Ovary (tissue), 7 donors: ENCODE measurements around a stretch of chr3.

DNA sequence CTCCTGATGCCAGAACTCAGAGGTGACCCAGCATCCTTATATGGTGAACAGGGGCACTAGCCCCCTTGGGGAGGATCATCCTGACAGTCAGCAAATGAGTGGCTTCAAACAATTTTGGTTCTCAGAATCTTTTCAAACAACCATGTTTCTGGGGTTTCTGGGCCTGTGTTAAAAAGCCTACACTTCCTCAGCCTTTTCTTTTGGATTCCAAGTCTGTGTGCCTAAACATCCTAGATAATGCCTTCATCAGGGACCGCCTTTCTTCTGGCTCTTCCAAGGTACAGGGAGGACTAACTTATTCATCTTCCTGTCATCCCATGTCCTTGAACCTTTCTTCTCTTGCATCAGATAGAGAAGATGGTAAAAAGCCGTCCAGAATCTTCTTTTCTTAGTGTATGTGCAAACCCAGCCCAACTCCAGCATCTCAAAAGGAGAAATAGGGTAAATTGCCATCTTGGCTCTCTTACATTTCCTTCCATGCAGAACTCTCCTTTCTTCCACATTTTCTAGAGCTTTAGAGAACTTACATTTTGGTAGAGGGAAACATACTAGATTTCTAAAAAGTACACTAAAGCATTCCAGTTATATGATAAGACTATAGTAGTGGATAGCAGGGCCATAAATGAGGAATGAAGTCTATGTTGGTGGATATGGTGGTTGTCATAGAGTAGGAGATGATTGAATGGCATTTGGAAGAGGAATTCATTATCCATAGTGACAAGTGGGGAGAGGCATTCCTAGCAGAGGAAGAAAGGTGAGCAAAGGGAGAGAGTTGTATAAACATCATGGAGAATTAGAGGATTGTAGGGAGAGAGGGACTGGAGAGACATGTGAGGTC, 19.2 kb downstream of the KALRN start:
- PRO-cap, 7 experiments = no peak in any of the 7 experiments
- RAMPAGE, long total RNA, 2 experiments = start-site peak on the plus strand in 1 of 2 experiments, centred at position 205 of the sequence, 5 reads per replicate

DNA sequence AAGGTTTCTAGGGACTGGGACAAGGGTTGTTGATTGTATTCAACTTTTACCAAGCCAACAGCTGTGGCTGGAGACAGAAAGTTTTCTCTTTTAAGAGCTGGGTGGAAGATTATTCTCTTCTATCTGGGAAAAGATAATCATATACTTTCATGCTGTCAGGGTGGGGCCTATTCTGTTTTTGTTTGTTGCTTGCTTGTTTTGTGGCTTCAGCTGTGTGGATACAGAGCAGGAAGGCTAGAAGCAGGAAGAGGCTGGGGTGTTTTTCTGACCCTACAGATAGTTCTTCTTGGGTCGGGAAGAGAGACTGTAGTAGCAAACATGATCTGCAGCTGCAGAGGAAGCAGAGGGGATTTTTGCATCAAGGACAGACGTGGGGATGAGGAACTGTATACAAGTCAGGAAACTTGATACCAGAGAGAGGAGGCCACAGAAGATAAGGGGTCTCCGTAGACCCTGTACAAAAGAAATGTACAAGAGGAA, 45.7 kb downstream of the KALRN start:
- PRO-cap, 7 experiments = no peak in any of the 7 experiments
- RAMPAGE, long total RNA, 2 experiments = no peak in any of the 2 experiments

DNA sequence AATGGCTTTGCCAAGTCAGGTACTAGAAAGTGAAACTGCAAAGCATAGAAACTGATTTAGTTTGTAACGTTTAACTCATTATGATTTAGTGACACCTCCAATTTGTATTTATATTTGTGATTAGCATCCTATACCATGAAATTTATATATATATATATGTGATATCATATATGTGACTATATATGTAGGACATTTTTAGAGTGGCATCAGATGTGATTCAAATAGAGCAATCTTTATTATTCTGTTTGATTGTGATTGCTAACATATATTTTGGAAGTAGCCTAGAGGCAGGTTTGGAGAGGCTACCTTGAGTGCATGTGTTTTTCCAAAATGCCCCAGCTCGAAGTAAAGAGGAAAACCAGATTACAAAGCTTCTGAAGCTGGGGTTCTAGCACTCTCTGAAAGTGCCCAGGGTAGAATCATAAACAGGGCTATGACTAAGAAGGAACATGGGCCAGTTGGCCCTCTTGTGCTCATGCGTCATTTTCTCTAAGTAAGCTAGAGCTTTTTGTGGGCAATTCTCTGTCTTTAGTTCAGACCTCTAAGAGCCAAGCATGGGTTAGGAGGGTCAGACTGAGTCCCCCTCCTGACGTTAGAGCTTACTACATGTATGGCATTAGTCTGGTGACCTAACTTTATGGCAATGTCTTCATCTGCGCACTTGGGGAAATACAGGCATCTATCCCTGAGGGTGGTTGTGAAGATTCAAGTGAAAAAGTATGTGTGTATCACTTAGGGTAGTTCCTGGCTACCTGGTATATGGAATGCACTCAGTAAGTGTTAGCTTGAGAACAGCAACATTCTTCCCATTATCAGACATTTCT, 129.5 kb upstream of the UMPS start:
- PRO-cap, 7 experiments = no peak in any of the 7 experiments
- RAMPAGE, long total RNA, 2 experiments = no peak in any of the 2 experiments

DNA sequence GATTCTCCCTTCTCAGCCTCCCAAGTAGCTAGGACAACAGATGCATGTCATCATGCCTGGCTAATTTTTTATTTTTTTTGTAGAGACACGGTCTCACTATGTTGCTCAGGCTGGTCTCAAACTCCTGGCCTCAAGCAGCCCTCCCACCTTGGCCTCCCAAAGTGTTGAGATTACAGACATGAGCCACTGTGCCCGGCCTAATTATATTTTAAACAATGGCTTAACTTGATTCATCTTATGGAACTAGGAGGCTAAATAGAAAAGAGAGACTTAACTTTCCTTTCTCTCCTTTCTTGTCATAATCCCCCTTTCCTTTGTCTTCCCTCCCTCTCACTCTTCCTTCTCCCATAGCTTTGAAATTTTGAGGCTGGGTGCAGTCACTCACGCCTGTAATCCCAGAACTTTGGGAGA, 70.2 kb upstream of the UMPS start:
- PRO-cap, 7 experiments = no peak in any of the 7 experiments
- RAMPAGE, long total RNA, 2 experiments = no peak in any of the 2 experiments

DNA sequence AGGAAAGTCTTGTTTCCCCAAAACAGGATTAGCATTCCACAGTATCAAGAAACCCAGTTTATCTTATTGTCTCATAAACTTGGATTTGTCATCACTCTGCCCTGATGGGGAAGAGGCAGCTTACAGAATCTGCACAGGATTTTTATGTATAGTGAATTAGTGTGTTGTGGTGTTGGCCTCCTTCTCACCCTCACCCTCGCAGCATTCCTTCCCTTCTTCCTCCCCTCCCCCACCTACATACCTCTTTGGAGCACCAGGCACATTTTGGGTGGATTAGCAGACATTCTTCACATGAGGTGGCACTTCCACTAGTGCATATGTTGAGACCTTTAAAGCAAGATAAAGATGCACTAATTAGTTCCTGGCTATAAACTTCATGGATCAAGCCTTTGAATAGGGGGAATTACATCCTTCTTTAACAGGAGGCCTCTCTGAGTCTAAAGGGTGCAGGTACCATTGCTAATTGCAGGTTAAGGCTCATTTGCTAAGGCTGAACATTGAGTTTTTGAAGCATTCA, 13.9 kb downstream of the ITGB5 start:
- PRO-cap, 7 experiments = no peak in any of the 7 experiments
- RAMPAGE, long total RNA, 2 experiments = no peak in any of the 2 experiments

GRCh38 chr3:124912118-124912434, 22.5 kb downstream of the MUC13 start:
- PRO-cap, 7 experiments = no peak in any of the 7 experiments
- RAMPAGE, long total RNA, 2 experiments = no peak in any of the 2 experiments

- PRO-cap, 7 experiments = no peak in any of the 7 experiments
- RAMPAGE, long total RNA, 2 experiments = no peak in any of the 2 experiments
Measured at GRCh38 chr3:124934443-124934641, 209 bp downstream of the MUC13 start.

- PRO-cap, 7 experiments = no peak in any of the 7 experiments
- RAMPAGE, long total RNA, 2 experiments = no peak in any of the 2 experiments
Measured at GRCh38 chr3:124972383-124972820, 37.9 kb upstream of the MUC13 start.

- PRO-cap, 7 experiments = no peak in any of the 7 experiments
- RAMPAGE, long total RNA, 2 experiments = no peak in any of the 2 experiments
Measured at GRCh38 chr3:124974426-124975065, 40.0 kb upstream of the MUC13 start.

GRCh38 chr3:125024785-125025155, 31.0 kb downstream of the HEG1 start:
- PRO-cap, 7 experiments = no peak in any of the 7 experiments
- RAMPAGE, long total RNA, 2 experiments = no peak in any of the 2 experiments

GRCh38 chr3:125124758-125125074, 68.9 kb upstream of the HEG1 start:
- PRO-cap, 7 experiments = no peak in any of the 7 experiments
- RAMPAGE, long total RNA, 2 experiments = no peak in any of the 2 experiments

DNA sequence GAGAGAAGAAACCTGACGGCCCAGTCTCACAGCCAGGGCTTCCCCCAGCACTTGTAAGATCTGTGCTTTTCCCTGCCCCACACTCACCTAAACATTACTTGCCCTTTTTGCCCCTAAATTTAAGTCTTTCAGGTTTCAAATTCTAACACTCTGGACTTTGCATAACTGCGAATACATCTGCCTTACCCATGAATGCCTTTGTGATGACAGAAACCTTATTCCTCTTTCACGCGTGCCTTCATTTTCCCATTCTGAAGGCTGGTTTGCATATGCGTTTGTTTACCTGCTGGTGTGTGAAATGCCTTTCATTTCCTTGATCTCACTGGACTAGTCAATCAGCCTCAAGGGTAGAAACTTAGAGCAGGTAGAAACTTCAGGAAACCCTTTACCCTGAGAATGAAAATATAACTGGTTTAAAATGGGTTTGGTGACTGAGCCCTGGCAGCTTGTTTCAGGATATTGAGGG, 20.2 kb downstream of the SLC12A8 start:
- PRO-cap, 7 experiments = no peak in any of the 7 experiments
- RAMPAGE, long total RNA, 2 experiments = no peak in any of the 2 experiments

- PRO-cap, 7 experiments = no peak in any of the 7 experiments
- RAMPAGE, long total RNA, 2 experiments = no peak in any of the 2 experiments
Measured at GRCh38 chr3:125303201-125303567, 71.9 kb downstream of the ZNF148 start.

- PRO-cap, 7 experiments = no peak in any of the 7 experiments
- RAMPAGE, long total RNA, 2 experiments = no peak in any of the 2 experiments
Measured at GRCh38 chr3:125438023-125438222, 62.8 kb upstream of the ZNF148 start.

- PRO-cap, 7 experiments = no peak in any of the 7 experiments
- RAMPAGE, long total RNA, 2 experiments = no peak in any of the 2 experiments
Measured at GRCh38 chr3:125538347-125538845, 18.4 kb upstream of the SNX4 start.

DNA sequence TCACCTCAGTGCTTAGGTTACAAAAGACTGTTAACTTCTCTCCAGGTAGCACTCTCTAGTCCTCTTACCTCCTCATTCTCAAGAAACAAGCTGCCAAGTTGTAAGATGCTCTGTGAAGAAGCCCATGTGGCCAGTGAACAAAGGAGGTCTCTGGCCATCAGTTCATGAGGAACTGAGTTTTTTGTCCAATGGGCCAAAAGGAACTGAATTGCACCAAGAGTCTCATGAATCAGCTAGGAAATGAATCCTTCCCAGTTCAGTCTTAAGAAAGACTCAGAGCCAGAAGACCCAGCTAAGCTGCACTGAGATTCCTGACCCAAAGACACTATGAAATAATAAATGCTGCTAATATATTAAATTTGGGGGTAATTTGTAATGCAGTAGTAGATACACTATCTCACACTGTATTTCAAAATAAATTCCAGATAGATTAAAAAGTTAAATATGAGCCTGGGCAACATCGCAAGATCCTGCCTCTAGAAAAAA, 3.9 kb downstream of the OSBPL11 start:
- PRO-cap, 7 experiments = no peak in any of the 7 experiments
- RAMPAGE, long total RNA, 2 experiments = no peak in any of the 2 experiments

DNA sequence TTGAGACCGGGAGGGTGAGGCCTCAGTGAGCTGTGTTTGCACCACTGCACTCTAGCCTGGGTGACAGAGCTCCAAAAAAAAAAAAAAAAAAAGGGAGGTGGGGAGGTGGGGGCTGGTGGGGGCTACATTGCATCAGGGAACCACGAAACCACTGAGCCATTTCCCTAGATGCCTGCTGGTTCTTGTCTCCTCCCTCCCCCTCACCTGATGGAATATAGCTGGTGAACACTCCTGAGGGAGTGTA, 39.0 kb upstream of the OSBPL11 start:
- PRO-cap, 7 experiments = peak in 1 of 7 experiments; most common plus-strand start position 87 of the sequence (in 1)
- RAMPAGE, long total RNA, 2 experiments = no peak in any of the 2 experiments

GRCh38 chr3:125644157-125644958, 49.1 kb upstream of the OSBPL11 start:
- PRO-cap, 7 experiments = no peak in any of the 7 experiments
- RAMPAGE, long total RNA, 2 experiments = no peak in any of the 2 experiments

- PRO-cap, 7 experiments = peak in 2 of 7 experiments; most common plus-strand start chr3:126184972 (in 1); most common minus-strand start chr3:126184629 (in 1)
- RAMPAGE, long total RNA, 2 experiments = no peak in any of the 2 experiments
Measured at GRCh38 chr3:126184514-126185101, 4.2 kb upstream of the ALDH1L1 start.

GRCh38 chr3:126353125-126353572, 4.1 kb downstream of the KLF15 start:
- PRO-cap, 7 experiments = no peak in any of the 7 experiments
- RAMPAGE, long total RNA, 2 experiments = no peak in any of the 2 experiments